T47D (cell line): ENCODE results near the gene SEC14L1.

DNA sequence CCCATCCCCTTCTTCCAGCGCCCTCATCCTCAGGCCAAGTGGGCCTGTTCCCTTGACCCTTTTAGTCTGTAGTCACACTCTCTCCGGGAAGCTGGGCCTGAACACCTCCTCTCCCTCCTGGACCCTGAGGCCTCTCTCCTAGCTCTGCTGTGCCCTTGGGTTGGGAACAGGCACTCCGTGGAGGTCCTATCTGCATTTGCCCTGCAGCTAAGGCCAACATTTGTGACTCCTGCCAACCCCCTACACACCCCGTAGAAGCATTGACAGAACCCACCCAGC, 467 bp upstream of the RHBDF2 start:
- RRBS, result no CpG with 5 or more reads among the region's 4 CpGs

DNA sequence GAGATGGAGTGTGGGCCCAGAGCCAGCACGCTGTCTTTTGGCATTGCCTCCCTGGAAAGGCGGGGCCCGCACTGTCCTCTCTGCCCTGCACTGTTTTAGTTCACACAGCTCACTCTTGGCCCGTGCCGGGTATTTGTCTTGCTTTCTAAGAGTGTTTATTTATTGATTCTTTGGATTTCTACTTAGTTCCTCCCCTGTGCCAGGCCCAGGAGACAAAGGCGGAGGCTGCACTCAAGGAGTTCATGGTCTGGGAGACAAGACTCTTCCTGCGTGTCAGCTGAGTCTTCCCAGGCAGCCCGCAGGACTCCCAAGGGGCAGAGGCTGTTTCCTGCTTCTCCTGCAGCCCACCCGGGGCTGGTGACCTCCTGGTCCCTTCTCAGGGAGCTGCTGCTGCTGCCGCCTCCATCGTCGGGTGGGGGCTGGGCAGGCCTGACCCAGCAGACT, 12.7 kb downstream of the CYGB start:
- RRBS, result no CpG with 5 or more reads among the region's 12 CpGs

GRCh38 chr17:76556722-76557317, 17.0 kb downstream of the PRCD start:
- RRBS, result 1% methylated on average over 11 of the region's 31 CpGs

GRCh38 chr17:76569470-76570486, 15.9 kb downstream of the ST6GALNAC2 start:
- RRBS, result 44% methylated on average over 1 of the region's 22 CpGs

DNA sequence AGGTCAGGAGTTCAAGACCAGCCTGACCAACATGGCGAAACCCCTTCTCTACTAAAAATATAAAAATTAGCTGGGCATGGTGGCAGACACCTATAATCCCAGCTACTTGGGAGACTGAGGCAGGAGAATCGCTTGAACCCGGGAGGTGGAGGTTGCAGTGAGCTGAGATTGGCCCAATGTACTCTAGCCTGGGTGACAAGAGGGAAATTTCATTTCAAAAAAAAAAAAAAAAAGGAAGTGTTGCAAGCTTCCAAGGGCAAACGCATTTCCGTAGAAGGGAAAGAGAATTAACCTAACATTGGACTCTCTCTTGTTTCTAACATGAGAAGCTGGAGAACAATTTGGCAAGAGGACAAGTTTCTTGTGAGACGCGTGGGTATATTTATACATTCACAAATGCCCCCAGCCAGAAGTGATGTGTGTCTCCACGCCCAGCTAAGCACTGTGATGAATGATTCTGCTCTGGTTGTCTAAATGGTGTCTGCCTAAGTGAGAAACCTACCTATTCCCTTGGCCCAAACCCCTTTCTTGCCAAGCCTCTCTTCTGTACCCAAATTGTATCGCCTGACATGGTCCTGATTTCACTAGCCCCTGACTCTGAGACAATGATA, 14.0 kb upstream of the ST6GALNAC2 start:
- RRBS, result no CpG with 5 or more reads among the region's 9 CpGs

- RRBS, result no CpG with 5 or more reads among the region's 7 CpGs
Observed at GRCh38 chr17:76685882-76686276, 24.9 kb downstream of the MXRA7 start.

DNA sequence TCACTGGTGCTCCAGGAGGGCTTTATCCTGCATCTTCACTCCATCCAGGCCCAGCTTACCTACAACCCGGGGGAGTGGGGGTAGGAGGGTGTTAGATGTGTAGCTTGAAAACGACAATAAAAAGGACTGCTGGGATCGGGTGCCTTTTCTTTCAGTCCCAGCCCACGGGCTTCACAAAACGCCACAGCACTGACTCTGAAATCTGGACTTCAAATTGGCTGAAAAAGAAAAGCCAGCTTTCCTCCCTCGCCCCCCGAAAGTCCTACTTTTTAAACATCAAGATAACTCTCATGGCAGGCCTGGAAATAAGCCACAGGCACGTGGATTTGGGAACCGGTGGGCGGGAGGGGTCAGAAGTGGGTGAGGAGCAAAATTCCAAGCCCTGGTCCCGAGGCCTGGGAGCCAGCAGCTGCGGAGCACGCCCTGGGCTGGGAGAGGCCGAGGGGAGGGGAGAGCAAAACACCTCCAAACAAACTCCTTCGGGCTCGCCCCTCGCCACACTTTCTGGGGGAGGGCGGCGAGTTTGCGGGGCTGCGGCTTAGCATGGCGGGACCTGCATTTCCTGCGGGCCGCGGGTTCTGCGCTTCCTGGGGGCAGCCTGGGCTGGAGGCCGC, 754 bp downstream of the MXRA7 start:
- RRBS, result no CpG with 5 or more reads among the region's 27 CpGs

- RRBS, result no CpG with 5 or more reads among the region's 10 CpGs
Observed at GRCh38 chr17:76720872-76721429, 5.5 kb downstream of the JMJD6 start.

DNA sequence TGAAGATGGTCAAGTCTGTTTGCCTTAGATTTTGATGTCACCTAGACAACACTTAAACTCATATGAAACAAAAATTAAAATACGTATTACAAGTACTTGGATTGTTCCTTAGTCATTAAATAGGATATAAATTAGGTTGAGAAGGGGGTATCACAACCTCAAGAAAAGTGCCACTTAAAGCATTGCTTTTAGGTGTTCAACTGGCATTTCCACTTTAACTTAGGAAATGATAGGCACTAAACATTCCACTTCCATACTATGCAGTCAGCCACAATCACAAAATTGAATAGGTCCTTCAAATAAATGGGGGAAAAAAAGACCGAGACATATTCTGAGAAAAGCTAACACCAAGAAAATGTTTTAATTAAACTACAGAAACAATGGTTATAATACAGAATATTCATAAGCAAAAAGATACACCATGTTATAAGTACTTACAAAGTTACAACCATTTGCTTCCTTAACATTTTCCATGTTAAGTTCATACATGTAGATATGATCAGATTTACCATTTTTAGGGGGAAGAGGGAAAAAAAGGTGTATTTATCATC, 3.3 kb downstream of the SRSF2 start:
- RRBS, result no CpG with 5 or more reads among the region's 2 CpGs

DNA sequence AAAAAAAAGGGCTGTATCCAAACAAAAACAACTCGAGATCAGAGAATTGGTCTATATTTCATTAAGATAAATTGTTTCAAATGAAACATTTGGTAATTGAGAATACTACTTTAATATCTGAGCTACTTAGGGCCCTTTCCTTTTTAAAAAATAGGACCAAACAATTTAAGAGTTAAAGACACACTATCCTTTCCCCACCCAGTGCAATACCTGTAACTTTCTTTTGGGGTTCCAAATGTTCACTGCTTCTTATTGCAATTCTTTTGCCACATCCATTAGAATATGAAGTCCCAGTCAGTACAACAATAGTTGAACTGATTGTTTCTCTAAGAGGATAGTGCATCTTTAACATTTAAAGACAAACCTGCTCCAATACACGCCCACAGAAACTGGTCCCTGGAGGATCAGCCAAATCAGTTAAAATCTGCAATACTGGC, 1.7 kb downstream of the SRSF2 start:
- RRBS, result no CpG with 5 or more reads among the region's 2 CpGs

GRCh38 chr17:76958146-76958629, 90.0 kb downstream of the MGAT5B start:
- RRBS, result no CpG with 5 or more reads among the region's 11 CpGs

- RRBS, result no CpG with 5 or more reads among the region's 9 CpGs
Observed at GRCh38 chr17:76997213-76997708, 129.1 kb downstream of the MGAT5B start.

GRCh38 chr17:77098791-77099439, 41.9 kb upstream of the SEC14L1 start:
- RRBS, result no CpG with 5 or more reads among the region's 7 CpGs

- RRBS, result 25% methylated on average over 3 of the region's 12 CpGs
Observed at GRCh38 chr17:77109701-77110615, 30.8 kb upstream of the SEC14L1 start.

- RRBS, result no CpG with 5 or more reads among the region's 22 CpGs
Observed at GRCh38 chr17:77120505-77121445, 20.0 kb upstream of the SEC14L1 start.

GRCh38 chr17:77121775-77122310, 18.9 kb upstream of the SEC14L1 start:
- RRBS, result no CpG with 5 or more reads among the region's 2 CpGs

DNA sequence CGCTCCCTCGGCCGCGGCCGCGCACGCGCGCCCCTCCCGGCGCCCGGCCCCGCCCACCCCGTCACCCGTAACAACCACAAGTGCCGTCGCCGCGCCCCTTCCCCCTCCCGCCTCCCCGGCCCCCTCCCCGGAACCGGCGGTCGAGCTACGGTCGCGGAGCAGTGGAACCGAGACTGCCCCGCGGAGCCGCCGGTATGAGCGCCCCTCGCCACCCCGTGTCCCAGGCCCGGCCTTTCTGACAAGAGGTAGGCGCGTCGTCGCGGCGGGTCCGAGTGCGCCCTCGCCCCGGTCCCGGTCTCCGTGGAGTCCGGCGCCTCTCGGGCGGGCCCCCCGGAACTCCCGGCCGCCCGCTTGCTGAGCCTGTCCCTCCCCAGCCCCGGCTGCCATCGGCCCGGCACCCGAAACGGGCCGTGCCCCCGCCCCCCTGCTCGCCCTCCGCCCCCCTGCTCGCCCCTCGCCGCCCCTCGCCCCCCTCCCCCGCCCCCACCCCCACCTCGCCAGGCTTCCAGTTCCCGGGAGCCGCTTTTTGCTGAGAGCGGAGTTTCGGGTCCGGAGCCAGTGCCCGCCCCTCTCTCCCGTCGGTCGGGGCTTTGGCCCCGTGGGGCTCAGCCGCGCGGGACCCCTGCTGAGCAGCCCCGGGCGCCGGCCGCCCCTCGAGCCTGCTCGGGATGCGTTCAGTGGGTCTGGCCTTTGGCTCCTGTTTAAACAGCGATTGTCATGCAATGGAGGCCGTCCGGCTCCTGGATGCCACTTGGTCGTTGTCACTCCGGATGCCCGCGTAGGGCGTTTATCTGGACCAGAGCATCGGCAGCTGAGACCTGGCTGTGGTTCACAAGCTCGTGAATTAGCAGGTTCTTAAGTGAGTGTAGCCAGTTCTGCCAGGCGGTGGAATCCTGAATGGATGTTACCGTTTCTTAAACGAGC, at the start of gene SEC14L1:
TSS of gene SEC14L1 (plus strand) at position 107 of the 924 bp plus-strand sequence.
- RRBS, result 2% methylated on average over 67 of the region's 105 CpGs

- RRBS, result no CpG with 5 or more reads among the region's 7 CpGs
Observed at GRCh38 chr17:77164500-77165037, 23.8 kb downstream of the SEC14L1 start.

GRCh38 chr17:77182436-77182938, 41.7 kb downstream of the SEC14L1 start:
- RRBS, result no CpG with 5 or more reads among the region's 7 CpGs

GRCh38 chr17:77200352-77200710, 59.6 kb downstream of the SEC14L1 start:
- RRBS, result no CpG with 5 or more reads among the region's 12 CpGs